ENCODE data around the gene INPP5E.

DNA sequence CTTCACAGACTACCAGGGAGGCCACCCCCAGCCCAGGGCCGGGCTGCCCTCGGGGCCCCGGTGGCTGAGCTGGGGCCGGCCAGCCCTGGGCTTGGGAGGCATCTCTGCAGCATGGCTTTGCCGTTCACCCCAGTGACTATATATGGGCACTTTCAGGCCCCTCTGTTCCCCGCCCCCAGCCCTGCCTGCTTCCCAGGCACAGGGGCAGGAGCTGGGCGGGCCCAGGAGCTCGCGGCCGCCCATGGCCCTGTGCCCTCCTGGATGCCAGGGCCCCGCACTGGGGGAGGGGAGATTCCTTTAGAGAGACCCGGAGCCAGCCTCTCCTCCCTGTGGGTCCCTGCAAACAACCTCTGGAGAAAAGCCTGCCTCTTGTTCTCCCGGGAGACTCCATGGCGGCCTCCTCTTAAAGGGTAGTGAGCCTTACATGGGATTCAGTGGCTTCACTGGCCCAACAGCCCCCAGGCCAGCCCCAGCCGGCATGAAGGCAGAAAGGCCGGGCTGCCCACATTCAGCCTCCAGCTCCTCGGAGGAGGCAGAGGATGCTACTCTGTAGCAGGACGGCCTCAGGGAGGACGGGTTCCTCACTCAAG is 4.2 kb downstream of the NACC2 start:
- PRO-cap, result no peak

GRCh38 chr9:136105204-136105871 is 10.2 kb upstream of the NACC2 start:
- PRO-cap, result no peak

- PRO-cap, result no peak
Observed at GRCh38 chr9:136218308-136219125, 13.6 kb upstream of the LHX3 start.

GRCh38 chr9:136230633-136231441 is 14.8 kb downstream of the QSOX2 start:
- PRO-cap, result no peak

- PRO-cap, result no peak
Observed at GRCh38 chr9:136254303-136255110, 8.9 kb upstream of the QSOX2 start.

- PRO-cap, result unidirectional peak, plus-strand start at chr9:136267438; unidirectional peak, minus-strand start at chr9:136267513
Observed at GRCh38 chr9:136266805-136267987, 21.6 kb upstream of the QSOX2 start.

DNA sequence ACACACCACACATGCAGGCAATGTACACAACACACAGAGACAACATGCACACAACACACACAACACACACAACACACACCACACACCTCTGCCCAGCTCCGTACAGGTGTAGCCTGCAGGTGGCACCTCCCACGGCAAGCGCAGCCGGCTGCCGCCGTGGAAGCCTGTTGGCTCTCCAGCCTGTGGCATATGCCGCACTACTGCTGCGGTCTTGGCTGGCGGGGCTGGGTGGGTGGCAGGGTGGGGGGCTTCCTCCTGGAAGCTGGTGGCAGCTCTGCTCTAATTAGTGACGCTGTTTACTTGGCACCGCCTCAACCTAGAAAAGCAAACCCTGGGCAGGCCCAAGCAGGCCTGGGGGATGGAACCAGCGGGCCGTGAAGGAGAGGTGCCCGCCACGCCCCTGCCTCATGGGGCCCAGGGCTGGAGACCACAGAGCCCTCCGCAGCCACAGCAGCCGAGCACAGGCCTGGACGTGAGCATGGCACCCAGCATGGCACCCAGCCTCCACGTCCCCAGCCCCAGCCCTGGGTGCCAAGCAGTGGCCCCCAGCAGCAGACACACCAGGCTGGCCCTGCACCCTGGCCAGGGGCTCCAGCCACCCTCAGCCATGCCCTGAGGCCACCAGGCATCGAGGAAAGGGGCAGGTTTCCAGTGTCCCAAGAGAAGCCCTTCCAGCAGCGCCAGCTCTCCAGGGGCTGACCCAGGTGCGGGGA is 5.2 kb upstream of the CCDC187 start:
- PRO-cap, result no peak

DNA sequence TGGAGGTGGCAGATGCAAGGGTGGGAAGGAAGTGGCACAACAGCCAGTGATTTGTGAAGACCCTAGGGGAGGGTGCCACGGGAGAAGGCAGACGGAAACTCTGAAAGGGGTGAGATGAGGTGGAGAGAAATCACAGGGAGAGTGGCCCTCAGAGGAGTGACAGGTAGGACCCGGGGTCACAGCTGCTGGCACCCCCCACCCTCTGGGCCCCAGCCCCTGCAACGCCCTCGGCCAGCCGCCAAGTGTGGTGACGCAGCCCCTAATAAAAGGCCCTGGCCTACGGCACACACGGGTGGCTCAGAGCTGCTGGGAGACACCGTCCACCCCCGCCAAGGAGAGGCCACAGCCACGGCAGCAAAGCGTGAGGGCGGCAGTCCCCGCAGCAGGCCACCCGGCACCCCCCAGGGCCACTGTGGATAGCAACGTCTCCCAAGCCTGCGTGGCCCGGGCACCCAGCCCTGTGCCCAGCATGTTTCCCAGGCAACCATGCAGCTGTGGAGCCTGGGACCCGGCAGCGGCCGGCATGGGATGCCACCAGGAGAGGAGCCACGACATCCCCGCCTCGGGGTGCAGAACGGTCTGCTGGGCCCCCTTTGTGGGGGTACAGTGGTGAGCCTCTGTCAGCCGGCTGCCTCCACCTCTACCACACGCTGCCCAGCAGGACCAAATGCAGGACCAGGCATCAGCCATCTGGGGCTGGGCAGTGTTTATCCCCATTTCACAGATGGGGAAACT is 6.8 kb upstream of the CCDC187 start:
- PRO-cap, result no peak

- PRO-cap, result no peak
Observed at GRCh38 chr9:136328025-136328247, 597 bp downstream of the GPSM1 start.

DNA sequence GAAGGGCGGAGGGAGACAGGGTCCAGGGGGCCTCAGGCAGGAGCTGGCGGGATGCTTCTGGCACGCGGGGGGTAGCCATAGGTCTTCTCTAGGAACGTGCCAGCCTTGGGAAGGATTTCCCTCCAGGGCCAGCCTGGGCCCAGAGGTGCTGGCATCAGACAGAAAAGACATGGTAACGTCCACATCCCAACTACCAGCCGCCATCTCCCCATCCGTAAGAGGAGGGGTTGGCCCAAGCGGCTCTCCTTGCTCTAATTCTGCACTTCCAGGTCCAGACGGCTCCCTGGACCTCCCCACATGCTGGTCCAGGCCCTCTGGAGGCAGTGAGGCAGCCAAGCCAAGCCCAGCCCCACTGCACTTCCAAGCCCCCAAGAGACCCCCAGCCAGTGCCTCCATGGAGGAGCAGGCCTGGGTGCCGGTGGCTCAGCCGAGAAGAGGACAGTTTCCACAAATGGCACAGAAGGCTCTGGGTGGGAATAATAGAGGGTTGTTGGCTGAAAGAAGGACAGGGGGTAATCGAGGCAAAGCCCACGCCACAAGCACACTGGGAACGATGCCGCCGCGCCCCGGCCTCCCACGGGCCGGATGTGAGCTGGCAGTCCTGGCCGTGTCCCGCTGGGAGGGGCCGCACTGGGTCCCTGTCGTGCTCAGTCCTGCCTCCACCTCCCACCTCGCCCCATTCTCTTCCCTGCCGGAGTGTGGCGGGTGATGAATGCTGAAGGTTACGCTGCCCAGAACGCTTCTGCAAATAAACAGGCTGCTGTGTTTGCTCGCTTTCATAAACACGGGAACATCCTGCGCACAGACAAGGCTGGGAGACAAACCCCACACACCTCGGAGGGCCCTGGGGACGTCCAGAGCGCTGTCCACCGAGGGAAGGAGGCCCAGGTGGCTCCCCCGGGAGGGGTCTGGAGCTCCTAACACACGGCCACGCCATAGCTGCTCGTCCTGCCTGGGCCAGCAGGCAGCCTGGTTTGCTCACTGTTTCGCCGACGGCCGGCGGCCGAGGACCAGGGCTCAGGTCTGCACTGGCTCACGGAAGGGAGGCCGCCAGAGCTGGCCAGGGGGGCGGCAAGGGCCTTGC is 2.6 kb downstream of the DNLZ start:
- PRO-cap, result no peak

GRCh38 chr9:136411575-136412089 is 1.2 kb downstream of the PMPCA start:
- PRO-cap, result no peak

- PRO-cap, result no peak
Observed at GRCh38 chr9:136439440-136440465, at the start of gene INPP5E. Gene INPP5E, minus strand, starts transcription at chr9:136439845.

DNA sequence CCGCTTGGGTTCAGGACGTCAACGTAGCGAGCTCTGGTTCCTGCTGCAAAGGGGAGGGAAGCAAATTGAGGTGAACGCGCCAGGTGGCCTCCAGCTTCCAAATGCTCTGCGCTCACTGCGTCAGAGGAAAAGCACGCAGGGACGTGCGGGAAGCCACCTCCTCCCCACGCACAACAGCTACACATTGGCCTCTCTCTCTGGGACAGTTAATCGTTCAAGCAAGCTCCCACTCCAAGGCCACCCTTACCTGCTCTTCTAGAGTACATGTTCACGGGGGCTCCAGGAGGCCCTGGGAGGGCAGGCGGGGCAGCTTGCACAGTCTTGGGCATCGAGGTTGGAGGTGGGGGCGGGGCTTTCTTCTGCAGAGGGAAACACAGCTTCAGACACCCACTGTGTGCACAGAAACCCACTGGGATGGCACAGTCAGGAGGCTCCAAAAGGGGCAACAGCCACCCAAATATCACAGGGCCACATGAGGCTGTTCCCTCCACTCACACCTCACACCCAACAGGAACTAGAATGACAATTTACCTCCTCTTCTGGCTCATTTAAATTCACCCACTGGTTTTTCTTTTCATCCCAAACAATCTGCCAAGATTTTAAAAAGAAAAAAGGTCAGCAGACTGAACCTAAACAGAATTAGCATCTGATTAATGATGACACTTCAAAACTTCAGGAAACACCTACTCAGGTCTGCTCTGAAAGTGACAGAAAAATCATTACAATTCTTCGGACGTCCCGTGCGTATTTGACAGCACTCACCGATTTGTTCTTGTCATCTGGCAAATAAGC is 7.9 kb upstream of the INPP5E start:
- PRO-cap, result no peak

DNA sequence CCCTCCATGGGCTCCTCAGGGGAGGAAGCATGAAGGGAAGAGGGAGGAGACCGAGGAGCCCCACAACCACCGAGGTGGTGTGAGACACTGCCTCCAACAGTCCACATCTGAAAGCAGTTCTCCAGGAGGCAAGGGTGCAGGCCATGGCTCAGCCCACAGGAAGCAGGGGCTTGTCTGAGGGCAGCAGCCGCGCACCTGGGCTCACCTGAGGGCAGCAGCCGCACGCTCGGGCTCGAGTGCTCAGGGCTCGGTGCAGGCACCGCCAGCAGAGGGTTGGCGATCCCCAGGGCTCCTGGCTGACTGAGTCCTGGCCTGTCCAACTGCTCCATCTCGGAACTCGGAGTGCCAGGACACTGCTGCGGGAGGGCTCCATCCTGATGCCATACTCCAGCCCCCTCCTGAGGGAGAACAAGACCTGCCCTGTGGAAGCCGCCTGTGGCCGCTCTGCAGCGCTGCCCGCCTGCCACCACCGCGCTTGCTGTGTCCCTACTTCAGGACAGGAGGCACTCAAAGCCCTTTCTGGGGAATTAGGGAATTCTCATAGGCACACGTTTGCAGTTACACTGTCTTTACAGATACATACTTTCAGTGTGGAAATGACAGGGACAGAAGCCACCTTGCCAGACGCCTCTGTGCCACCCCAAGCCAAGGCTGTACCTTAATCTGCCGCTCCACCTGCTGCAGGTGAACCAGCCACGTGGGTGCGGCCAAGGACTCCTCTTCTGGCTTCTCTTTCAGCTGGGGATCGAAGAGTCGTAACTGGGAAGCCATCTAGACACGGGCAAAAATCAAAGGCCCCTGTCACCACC is 16.0 kb upstream of the INPP5E start:
- PRO-cap, result no peak

- PRO-cap, result no peak
Observed at GRCh38 chr9:136481421-136481914, 1.4 kb downstream of the SEC16A start.

- PRO-cap, result unidirectional peak, plus-strand start at chr9:136482610
Observed at GRCh38 chr9:136482259-136482854, 483 bp downstream of the SEC16A start.

DNA sequence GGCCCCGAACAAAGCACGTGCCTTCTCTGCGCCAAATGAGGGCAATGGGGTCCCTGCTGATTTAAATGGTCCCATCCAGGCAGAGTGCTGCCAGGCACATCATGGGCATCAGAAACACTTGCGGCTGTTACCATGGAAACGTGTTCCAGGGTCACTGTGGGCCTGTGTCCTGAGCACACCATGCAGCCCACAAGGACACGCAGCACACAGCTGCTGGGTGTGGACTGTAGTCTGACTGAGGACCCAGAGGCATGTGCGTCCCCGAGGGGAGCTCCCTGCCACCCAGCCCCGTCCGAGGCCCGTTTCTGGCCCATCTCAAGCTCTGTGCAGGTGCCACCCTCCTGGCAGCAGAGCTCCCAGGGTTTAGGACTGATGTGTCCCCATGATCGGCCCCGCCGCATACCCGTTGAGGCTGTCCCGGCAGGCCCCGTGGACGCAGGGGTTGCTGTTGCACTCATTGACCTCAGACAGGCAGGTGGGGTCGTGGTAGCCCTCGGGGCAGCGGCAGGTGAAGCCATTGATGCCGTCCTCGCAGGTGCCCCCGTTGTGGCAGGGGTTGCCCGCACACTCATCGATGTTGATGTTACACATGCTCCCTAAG is 31.4 kb upstream of the SEC16A start:
- PRO-cap, result no peak

DNA sequence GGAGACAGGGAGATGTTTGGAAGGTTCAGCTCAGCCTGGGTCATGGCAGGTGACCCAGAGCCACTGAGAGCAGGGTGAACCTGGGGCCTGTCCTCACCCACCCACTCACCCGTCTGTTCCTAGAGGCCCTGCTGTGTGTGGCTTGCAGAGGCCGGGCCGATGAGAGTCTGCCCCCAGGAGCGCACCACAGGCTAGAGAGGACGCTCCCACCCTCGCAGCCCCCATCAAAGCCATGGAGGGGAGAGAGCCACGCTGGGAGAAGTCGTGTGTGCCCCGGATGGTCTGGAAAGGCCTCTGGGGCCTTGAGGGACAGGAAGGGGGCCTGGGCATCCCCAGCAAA is 42.7 kb upstream of the NOTCH1 start:
- PRO-cap, result no peak

DNA sequence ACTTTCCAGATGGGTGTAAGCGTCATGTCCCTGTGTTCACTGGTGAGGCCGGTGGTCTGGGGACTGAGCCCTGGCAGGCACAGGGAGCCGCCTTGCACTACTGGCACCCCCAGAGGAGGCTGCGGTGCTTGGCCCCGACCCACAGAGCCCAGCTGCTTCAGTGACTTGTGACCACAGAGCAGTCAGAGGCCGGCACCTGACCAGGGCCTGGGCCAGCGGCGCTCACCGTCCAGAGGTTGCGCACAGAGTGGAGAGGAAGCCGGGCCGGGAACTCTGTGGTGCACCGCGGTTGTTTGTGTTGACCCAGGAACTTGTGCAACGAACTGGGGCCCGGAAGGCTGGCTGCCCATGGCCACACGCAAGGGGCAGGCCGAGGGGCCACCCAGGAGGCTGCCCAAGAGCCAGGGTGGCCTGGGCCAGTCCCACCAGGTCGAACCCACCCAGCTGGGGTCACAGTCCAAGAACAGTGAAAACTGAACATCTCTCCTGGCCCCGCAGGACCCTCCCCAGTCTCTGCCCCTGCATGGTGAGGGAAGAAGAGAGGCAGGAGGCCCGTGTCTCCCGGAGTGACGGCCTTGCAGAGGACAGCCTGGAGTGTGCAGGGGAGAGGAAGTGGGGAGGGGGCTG is 42.9 kb upstream of the EGFL7 start:
- PRO-cap, result no peak

GRCh38 chr9:136664775-136665349 is 2.1 kb downstream of the EGFL7 start:
- PRO-cap, result no peak